Bronchus fibroblast of lung (primary cell): ENCODE measurements around a stretch of chr14.

- RAMPAGE, long total RNA = no peak
These were observed 454.7 kb downstream of the NOVA1 start for GRCh38 chr14:26143197-26143396.

DNA sequence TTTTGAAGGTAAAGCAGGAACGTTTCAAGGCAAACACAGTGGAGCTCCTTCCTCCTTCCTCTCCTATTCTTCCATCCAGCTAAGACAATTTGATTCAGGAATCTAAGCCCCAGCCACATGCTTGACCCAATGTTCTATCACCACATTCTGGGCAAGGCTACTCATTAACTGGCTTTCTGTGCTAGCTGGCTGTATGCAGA, 266.9 kb downstream of the NOVA1 start:
- RAMPAGE, long total RNA = no peak

DNA sequence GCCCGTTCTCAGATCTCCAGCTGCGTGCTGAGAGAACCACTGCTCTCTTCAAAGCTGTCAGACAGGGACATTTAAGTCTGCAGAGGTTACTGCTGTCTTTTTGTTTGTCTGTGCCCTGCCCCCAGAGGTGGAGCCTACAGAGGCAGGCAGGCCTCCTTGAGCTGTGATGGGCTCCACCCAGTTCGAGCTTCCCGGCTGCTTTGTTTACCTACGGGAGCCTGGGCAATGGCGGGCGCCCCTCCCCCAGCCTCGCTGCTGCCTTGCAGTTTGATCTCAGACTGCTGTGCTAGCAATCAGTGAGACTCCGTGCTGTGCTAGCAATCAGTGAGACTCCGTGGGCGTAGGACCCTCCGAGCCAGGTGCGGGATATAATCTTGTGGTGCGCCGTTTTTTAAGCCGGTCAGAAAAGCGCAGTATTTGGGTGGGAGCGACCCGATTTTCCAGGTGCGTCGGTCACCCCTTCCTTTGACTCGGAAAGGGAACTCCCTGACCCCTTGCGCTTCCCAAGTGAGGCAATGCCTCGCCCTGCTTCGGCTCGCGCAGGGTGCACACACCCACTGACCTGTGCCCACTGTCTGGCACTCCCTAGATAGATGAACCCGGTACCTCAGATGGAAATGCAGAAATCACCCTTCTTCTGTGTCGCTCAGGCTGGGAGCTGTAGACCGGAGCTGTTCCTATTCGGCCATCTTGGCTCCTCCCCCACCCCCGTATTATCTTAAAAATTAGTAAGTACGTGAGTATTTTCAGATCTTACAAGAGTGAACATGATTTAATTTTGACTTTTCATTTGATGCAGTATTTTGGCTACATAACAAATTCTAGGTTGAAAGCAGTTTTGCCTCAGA, 81.1 kb upstream of the NOVA1 start:
- RAMPAGE, long total RNA = no peak

DNA sequence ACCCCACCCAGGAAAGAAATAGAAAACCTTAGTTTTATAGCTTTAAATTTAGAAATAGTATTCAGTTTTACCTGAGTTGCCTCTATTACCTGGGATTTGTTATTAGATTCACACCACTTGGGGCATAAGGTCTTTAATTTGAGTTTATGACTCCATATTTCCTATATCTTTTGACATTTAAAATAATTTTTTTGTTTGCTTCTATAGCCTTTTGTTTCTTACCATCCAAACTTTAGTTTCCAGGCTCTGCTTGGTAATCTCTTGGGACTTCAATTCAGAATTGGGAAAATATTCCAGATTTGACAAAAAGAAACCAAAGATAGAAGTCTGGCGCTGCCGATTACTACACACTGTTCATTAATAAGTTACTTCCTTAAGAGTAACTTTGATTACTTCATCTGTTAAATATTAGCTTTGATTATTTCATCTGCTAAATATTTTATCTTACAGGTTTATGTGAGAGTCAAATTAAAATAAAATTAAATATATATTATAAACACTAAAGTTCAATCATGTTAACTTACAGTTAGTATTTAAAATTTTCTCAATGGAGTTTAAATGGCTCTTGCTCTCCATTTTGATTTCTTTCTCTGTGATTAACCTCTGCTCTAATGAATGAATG, 485.4 kb upstream of the FOXG1 start:
- RAMPAGE, long total RNA = no peak

DNA sequence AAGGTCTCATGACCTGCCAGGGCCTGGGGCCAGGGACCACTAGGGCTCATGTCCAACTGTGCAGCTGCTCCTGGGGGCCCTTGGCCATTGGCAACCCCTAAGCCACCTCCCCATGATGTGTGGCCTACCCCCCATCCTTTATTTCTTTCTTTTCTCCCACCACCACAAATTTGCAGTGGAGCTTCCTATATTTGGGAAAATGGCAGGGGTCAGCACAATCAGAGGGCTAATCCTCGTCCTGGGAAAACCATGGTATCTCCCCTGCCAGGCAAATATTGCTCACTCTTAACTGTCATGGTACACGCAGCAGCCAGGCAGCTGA, 365.2 kb upstream of the FOXG1 start:
- RAMPAGE, long total RNA = no peak

- RAMPAGE, long total RNA = no peak
These were observed 297.5 kb upstream of the PRKD1 start for GRCh38 chr14:30225159-30225603.

- RAMPAGE, long total RNA = no peak
These were observed 299.8 kb upstream of the PRKD1 start for GRCh38 chr14:30227497-30227858.

GRCh38 chr14:30559559-30560148, 696 bp downstream of the G2E3 start:
- RAMPAGE, long total RNA = no peak

DNA sequence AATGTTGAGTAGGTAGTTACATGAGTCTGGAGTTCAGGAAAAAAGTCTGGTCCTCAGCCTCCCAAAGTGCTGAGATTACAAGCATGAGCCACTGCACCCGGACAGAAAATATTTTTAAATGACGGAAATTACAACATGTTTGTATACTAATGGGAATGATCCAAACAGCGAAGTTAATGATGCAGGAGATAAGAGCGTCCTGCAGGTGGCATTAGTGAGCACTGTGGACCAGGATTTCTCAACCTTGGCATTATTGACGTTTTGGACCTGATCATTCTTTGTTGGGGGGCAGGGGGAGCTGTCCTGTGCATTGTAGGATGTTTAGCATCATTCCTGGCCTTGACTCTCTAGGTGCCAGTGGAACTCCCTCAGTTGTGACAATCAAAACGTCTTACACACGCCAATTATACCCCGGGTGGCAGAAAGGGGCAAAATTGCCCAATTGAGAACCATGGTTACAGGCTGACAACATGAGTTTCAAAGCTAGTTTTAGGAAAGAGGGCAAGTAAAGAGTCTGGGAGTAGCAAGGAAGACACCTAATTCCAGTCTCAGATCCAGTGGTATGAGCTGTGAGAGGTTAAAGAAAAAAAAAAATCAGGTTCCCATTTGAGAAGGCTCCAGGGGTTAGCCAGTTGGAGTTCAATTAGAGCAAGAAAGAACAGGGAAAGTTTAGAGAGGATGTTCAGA, 34.2 kb downstream of the SCFD1 start:
- RAMPAGE, long total RNA = no peak

DNA sequence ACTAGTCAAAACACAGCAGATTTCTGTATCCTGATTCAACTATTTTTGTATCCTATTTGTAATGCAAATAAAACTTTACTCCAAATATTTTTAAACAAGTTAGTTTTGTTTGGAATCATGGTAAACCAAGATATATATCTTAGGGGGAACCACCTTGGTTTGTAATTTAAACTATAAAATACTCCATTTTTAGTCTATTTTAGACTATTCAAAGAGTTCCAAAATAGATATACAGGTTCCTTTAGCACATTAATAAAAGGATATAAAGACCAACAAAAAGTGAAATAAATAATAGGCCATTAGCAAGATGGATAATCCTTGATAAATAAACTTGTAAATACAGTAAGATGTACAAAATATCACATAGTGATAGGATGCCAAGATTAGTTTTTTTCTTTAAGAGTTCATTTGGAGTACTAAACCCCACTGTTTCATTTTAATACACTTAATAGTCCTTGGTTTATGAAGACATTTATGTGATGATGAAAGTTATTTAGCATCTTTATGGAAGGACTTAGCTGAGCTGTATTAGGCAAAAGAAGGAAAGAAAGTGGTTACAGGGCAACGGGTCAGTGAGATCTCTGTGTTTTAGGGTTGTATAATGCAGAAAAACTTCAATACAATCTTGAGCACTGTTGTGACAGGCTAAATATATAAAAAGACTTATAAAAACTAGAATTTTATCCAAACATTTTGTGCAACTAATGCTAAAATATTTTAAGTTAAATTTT, 20.0 kb downstream of the COCH start:
- RAMPAGE, long total RNA = no peak

DNA sequence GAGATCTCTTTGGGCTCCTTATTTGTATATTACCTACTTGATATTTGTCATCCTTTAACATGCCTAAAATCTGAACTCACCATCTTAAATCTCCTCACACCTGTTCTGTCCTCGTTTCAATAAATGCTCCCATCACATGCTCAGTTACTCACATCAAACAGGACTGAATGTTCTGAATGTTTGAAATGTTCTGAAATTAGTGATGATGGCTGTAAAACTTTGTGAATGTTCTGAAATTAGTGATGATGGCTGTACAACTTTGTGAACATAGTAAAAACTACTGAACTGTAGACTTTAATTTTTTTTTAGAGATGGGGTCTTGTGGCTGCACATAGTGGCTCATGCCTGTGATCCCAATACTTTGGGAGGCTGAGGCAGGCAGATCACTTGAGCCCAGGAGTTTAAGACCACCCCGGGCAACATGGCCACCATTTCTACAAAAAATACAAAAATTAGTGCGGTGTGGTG, 34.6 kb downstream of the COCH start:
- RAMPAGE, long total RNA = no peak

DNA sequence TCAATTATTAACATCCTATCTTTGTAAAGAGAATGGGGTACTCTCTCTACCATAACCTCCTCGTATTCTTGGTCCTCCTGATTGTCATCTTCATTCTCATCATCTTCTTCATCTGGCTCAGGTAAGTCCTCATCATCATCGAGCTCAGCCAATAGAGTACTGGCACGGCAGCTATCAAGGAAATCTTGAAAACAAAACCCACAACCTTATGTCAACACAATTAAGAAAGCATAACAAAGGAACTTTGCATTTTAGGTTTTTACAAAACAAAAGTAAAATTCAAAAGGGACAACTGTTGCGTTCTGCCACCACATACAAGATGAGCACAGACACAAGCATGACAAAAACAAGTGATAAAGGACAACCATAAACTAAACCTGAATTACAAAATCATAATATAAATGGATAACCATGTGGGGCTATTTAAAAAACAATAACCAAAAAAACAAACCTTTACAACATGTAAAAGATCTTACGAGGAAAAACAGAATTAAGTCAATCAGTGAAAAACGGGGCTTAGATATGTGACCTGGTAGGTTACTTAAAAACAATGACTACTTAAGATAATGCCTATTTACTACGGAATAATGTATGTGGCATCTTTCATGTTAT, 84.6 kb downstream of the HECTD1 start:
- RAMPAGE, long total RNA = no peak

DNA sequence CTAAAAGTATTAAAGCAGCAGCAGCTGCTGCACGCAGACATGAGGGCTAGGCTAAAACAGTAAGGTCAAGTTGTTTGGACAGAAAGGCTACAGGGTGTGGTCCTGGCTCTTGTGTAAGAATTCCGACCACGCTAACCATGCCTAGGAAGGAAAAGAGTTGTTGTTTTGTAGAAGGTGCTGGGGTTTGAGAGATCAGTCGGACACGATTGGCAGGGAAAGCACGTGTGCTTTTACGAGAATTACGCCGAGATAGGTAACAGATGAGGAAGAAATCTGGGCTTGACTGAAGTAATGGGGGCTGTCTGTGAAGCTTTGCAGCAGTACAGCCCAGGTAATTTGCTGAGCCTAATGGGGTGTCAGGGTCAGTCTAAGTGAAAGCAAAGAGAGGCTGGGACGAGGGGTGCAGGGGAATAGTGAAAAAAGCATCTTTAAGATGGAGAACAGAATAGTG, 39.9 kb upstream of the HECTD1 start:
- RAMPAGE, long total RNA = no peak

GRCh38 chr14:32107321-32108493, 30.6 kb downstream of the ARHGAP5 start:
- RAMPAGE, long total RNA = no peak

- RAMPAGE, long total RNA = no peak
These were observed 4.5 kb upstream of the NPAS3 start for GRCh38 chr14:32933797-32934867.

DNA sequence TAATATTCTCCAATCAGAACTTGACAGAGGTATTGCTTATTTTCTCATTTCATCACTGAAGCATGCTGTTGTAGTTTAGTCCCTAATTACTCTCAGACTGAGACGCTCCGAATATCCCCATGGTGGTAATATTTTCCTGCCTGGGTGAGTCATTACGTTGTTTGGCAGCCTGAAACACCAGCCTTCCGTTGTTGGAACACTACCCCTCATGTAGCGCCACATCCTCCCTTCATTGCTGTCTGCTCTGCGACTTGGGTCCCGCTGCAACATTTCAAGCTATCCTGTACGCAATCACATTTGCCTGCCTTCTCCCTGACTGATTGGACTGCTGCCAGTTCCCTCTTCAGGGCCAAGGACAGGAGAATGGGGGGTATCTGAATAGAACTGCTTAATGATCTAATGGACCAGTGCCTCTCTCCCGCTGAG, 369.1 kb downstream of the NPAS3 start:
- RAMPAGE, long total RNA = no peak

DNA sequence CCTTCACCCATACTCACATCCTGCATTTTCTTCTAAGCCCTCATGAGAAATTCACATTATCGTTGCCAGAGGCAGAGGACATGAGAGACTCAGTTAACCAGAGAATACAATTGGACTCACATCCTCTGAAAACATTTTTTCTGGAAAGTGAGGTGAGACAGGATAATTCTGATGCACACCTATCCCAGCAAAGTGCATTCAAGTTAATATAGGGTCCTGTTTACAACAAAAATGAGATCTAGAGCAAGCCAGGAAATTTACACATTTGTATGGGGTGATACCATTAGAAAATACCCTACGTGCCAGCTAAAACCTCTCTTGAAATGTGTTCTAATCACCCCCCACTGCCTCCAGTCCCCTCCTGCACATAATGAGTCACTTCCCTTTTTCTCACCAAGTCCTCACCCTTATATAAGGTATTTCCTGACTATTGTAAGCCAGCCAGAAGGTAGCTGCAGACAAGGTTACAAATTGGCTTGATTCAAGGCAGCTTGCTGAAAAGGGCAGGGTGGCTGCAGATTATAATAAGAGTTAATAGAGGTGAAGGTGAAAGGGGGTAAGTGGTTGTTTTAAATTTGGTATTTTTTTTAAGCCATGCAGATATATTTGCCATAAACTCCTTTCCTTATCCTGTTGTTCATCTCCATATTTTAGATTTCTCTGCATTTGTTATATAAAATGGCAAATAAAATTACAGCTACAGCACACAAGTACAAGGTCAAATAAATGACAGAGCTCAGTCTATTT, 386.1 kb downstream of the EGLN3 start:
- RAMPAGE, long total RNA = no peak

- RAMPAGE, long total RNA = no peak
These were observed 148.8 kb upstream of the EGLN3 start for GRCh38 chr14:34099648-34100028.

GRCh38 chr14:34235622-34236257, 226.3 kb downstream of the SPTSSA start:
- RAMPAGE, long total RNA = no peak

DNA sequence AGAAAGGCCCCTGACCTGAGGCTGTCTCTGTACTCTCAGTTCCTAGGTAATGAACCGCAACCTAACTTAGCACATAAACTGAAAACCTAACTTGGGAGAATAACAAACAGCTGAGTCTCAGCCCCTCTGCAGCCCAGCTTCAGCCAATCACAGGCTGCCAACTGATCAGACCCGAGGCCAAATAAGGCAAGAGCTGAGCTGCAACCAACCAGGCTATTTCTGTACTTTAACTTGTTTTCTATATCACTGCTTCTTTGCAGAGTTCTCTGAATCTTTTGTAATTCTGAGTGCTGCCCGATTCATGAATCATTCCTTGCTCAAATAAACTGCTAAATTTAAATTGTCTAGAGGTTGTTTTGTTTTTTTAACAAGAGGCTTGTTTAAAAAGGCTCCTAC, 129.8 kb downstream of the SPTSSA start:
- RAMPAGE, long total RNA = no peak